ENCODE measurements around a stretch of chr6.

- RRBS, result no CpG with 5 or more reads among the region's 12 CpGs
These were observed 112.1 kb upstream of the DUSP22 start for GRCh38 chr6:180091-180631.

GRCh38 chr6:392456-393527 lies 1.2 kb downstream of the IRF4 start:
- RRBS, result 4% methylated on average over 43 of the region's 126 CpGs

DNA sequence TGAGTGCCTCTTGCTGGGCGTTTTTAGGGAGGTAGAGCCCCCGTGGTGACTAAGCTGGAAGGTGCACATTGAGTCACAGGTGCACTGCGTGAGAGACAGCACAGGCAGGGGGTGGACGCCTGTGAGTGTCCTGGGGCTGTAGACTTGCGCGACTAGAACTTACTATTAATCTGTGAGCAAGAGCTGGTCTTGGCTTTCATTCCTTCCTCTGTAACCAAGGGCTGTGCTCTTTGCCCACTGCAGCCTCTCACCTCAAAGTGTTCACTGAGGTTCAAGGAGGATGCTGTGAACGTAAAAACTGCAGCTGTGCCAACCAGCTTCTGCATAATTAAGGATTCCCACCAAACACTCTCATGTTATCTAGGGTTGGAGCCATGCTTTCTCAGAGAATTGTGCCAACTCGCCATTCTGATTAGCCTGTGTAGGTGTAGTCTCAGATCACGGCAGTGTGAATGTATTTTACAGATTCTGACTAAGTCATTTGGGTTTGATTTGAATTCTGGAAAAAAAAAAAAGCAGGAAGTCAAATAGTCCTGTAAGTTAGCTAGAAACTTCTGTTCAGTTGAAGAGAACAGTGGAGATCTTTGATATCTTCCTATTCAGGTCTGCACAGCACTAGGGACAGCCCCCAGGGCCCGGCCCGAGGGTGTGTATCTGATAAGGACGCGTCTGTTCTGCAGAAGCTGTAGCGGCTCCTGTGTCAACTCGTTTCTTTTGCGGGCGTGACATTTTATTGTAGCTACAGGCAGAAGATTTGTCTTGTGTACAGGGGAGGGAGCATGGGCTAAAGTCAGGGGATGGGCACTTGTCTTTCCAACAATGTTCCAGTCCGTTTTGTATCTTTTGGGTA lies 12.1 kb downstream of the IRF4 start:
- RRBS, result no CpG with 5 or more reads among the region's 18 CpGs

DNA sequence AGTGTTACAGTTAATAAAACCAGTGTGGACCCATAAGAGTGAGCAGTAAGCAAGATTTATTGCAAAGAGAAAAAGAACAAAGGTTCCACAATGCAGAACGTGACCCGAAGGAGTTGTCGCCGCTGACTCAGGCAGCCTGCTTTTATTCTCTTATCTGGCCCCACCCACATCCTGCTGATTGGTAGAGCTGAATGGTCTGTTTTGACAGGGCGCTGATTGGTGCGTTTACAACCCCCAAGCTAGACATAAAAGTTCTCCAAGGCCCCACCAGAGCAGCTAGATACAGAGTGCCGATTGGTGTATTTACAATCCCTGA lies 33.9 kb downstream of the IRF4 start:
- RRBS, result no CpG with 5 or more reads among the region's 7 CpGs

- RRBS, result 79% methylated on average over 3 of the region's 35 CpGs
These were observed 112.4 kb downstream of the IRF4 start for GRCh38 chr6:503720-504606.

DNA sequence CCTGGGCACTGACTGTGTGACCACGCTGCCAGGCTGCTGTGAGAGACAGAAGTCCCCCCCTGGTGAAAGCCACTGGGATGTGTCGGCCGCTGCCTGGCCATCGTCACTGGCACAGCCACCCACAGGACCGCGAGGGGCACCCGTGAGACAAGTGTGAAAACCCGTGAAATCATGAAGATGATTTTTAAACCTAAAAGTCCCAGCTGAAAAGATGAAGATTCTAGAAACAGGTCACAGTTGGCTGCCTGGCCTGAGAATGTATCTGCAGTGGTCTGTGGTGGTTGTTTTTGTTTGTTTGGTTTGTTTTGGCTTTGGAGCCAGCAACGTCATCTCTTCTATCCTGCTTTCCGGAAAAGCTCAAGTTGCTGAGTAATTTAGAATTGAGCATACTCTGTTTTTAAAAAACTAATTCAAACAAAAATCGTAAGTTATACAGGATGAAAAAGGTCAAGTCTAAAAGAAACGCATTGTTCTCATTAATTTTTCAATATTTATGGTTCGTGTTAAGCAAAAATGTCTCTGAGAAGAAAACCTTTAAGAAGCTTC lies 94.7 kb downstream of the HUS1B start:
- RRBS, result no CpG with 5 or more reads among the region's 13 CpGs

DNA sequence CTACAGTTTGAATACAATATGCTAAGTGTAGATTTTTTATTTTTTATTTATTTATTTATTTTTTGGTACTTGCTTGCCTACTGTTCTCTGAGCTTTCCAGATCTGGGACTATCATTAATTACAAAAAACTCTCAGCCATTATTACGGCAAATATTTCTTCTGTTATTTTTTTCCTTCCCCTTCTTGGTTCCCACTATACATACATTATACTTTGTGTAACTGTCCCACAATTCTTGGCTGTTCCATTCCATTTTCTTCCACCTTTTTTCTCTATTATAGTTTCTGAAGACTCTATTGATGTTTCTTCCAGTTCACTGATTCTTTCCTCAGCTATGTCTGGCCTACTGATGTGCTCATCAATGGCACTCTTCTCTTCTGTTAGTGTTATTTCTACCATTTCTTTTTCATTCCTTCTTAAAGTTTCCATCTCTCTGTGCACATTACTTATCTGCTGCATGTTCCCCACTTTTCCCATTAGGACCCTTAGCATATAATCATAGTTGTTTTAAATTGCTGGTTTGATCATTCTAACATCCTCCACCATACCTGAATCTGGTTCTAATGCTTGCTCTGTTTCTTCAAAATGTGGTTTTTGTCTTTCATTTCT lies 15.1 kb upstream of the HUS1B start:
- RRBS, result no CpG with 5 or more reads among the region's 1 CpG

DNA sequence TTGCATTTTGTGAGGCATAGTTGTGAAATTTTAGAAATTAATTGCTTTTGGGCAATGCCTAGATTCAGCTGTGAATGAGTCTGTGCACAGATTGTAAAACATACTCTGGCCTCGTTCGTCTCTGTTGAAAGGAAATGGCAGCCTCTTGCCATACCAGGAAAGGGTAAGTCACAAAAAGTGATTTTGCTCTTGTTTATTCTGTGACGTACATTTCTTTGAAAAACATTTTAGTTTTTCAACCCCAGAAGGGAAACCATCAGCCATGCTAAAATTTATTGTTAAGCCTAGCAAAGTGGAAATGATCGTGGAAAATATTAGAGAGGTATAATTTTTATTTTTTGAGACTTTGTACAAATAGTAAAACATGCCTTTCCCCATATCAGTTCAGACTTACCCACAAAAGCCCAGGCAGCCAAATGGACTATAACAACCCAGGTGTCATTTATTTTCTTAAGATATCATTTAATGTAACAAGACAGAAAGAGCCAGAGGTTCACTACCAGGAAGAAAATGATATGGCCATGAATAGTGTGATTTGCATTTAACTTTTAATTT lies 15.4 kb upstream of the EXOC2 start:
- RRBS, result no CpG with 5 or more reads among the region's 4 CpGs

GRCh38 chr6:711733-711937 lies 18.7 kb upstream of the EXOC2 start:
- RRBS, result no CpG with 5 or more reads among the region's 1 CpG

- RRBS, result no CpG with 5 or more reads among the region's 12 CpGs
These were observed 241.8 kb upstream of the FOXQ1 start for GRCh38 chr6:1070085-1070554.

GRCh38 chr6:1390449-1390814 lies 1.1 kb downstream of the FOXF2 start:
- RRBS, result 83% methylated on average over 6 of the region's 46 CpGs

GRCh38 chr6:1554839-1555388 lies 54.8 kb upstream of the FOXC1 start:
- RRBS, result 18% methylated on average over 9 of the region's 38 CpGs

- RRBS, result 100% methylated on average over 2 of the region's 17 CpGs
These were observed 16.2 kb upstream of the FOXC1 start for GRCh38 chr6:1593492-1594011.

DNA sequence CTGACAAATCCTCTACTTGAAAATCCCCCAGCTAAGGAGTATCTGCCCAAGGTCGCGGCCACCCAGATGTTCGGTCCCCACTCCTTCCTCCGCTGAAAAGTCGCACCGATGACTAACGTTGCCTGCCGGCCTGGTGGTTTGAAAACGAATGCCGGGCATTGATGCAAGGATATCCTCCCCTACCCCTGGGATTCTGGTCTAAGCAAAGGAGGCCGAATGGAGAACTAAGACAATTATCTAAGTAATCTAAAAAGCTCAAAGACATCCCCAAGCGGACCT lies 3.7 kb upstream of the FOXC1 start:
- RRBS, result no CpG with 5 or more reads among the region's 12 CpGs

DNA sequence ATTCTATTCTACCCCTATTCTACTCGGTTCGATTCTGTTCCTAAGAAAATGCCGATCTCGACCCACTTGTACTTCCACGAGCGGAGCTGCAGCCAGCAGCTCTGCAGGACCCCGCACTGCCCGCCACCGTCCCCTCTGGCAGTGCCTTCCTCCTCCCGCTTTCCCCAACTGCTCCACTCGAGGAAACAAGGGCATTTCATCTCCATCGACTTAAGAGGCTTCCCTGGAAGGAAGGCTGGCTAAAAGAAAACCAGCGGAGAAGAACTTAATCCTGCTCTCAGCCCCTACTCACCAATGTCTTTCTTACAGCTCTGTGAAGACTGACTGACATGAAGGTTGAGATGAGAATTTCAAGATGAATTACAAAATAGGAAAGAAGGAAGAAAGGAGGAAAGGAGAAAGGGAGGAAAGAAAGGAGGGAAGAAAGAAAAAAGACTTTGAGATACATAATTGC lies 15.6 kb downstream of the FOXC1 start:
- RRBS, result no CpG with 5 or more reads among the region's 13 CpGs

GRCh38 chr6:1627951-1628229 lies 18.2 kb downstream of the FOXC1 start:
- RRBS, result no CpG with 5 or more reads among the region's 5 CpGs

GRCh38 chr6:1641244-1641776 lies 31.6 kb downstream of the FOXC1 start:
- RRBS, result no CpG with 5 or more reads among the region's 12 CpGs

GRCh38 chr6:1824048-1824778 lies 214.5 kb downstream of the FOXC1 start:
- RRBS, result no CpG with 5 or more reads among the region's 9 CpGs

DNA sequence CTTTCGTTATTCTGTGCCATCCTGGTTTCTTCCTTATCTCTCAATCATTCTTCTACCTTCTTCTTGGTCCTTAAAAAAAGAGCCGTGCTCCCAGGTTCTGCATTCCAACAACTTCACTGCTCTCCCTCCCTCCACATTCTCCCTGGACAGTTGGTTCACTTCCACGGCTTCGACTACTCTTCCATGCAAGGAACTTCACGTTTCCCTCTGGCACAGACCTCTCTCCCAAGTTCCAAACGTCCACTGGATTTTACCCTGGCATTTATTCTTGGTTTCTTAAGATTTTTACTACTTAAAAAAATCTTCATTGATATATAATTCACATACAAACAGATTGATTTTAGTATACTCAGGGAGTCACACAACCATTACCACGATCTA lies 279.6 kb downstream of the FOXC1 start:
- RRBS, result no CpG with 5 or more reads among the region's 7 CpGs

GRCh38 chr6:2127249-2128095 lies 117.9 kb downstream of the GMDS start:
- RRBS, result no CpG with 5 or more reads among the region's 15 CpGs

All from GM06990 (cell line).